Panc1 (cell line): ENCODE measurements around a stretch of chr1.

GRCh38 chr1:206922942-206923467, 1.3 kb upstream of the FCMR start:
- RRBS, 2 experiments = 57% methylated on average over 1 of the region's 7 CpGs; no CpG with 5 or more reads in 1 of the 2 experiments

DNA sequence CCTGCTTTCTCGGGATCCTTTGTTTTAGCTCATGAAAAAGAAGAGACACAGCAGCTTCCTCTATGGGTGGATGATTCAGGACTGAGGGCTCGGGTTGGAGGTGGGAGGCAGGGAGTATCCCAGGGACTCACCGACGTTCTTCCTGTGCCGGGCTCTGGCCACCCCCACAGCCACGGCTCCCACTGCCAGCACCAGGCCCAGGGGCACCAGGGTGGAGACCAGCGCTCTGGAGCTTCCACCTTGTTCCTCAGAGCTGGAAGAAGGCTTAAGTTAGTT, 10.5 kb upstream of the FCMR start:
- RRBS, 2 experiments = no CpG with 5 or more reads among the region's 7 CpGs

DNA sequence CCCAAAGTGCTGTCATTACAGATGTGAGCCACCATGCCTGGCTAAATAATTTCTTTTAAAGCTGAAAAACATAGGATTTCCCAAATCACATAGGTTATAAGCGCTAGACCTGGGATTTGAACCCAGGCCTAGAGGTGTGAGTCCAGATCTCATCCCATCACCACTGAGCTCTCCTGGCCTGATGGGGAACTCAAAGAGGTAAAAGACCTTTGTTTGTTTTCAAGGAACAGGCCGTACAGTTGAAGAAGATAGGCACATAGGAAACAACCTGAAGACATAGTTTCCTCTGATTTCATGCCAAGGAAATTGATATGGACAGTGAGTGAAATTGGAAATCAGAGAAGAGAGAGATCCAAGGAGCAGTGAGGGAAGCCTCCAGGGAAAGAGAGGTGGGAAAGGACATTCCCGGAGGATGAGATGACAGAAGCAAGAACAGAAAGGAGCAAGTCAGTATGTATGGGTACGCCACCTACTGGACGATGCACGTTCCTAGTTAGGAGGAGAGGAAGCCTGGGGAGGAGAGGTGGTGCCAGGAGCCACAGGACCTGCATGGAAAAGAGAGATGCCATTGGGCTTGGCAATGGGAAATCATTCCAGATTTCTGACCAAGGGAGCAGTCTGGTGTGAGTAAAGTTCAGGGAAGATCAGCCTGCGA, 27.7 kb downstream of the C1orf116 start:
- RRBS, 2 experiments = no CpG with 5 or more reads among the region's 7 CpGs

- RRBS, 2 experiments = no CpG with 5 or more reads among the region's 9 CpGs
These were observed 25.2 kb downstream of the C1orf116 start for GRCh38 chr1:207007122-207007910.

- RRBS, 2 experiments = no CpG with 5 or more reads among the region's 7 CpGs
These were observed 14.4 kb downstream of the C1orf116 start for GRCh38 chr1:207017965-207018700.

GRCh38 chr1:207029771-207030400, 2.7 kb downstream of the C1orf116 start:
- RRBS, 2 experiments = no CpG with 5 or more reads among the region's 4 CpGs

DNA sequence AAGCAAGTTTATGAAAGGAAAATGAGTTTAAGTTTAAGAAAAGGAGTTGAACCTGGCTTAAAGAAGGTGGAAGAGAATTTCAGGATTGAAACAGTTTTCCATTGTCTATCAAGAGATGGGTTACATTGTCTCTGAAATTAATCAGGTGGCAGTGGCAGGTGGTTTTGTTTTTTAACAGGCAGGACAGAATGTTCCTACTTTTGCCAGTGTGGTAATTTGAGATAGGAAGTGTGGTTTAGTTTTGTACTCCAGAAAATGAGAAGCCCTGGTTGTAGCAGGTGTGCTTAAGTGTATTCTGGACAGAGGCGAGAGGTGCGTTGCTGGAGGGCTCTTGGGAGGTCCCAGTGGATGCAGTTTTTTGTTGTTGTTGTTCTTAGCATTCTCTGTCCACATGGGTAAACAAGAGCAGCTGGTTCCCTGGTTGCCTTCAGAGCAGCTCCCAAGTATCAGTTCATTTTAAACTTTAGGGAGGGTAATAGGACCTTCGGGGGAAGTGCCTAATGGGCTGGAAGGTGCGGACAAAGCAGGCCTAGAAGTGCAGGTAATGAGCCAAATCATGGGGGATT, 5.8 kb downstream of the PFKFB2 start:
- RRBS, 2 experiments = no CpG with 5 or more reads among the region's 4 CpGs

DNA sequence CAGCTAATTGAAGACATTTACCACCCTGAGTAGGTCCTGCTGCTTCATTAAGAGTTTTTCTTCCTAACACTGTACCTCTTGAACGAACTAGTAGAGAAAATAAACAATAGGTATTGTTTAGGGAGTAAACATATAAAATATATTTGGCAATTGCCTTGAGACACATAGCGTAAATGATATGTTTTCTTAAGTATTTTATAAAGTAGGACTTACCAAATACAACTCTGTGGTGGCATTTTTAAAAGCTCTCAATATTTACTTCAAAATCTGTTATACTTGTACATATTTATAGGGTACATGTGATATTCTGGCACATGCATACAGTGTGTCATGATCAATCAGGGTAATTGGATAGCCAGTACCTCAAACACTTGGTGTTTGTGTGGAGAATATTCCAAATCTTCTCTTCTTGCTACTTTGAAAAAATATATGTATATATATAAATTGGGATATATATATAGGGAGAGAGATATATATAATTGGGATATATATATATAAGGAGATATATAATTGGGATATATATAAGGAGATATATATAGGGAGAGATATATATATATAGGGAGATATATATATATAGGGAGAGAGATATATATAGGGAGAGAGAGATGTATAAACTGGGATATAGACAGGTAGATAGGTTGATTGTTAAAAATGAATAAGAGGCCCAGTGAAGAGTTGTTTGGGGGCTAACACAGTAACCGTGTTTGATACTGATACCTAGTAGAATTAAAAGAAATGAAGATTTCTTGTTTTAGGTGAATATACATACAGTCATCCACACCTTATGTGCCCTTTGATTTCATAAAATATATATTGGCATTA, 1.4 kb downstream of the CD55 start:
- RRBS, 2 experiments = no CpG with 5 or more reads among the region's 3 CpGs

GRCh38 chr1:207333148-207334071, 11.9 kb downstream of the CD55 start:
- RRBS, 2 experiments = no CpG with 5 or more reads among the region's 4 CpGs

- RRBS, 2 experiments = no CpG with 5 or more reads among the region's 2 CpGs
These were observed 12.9 kb downstream of the CD55 start for GRCh38 chr1:207334235-207334864.

- RRBS, 2 experiments = no CpG with 5 or more reads among the region's 4 CpGs
These were observed 39.4 kb upstream of the CR2 start for GRCh38 chr1:207414574-207415212.

- RRBS, 2 experiments = no CpG with 5 or more reads among the region's 7 CpGs
These were observed 1.9 kb downstream of the CR1 start for GRCh38 chr1:207497817-207498381.

GRCh38 chr1:207750849-207751346, 956 bp upstream of the CD46 start:
- RRBS, 2 experiments = no CpG with 5 or more reads among the region's 5 CpGs

- RRBS, 2 experiments = no CpG with 5 or more reads among the region's 16 CpGs
These were observed 60.3 kb downstream of the CD46 start for GRCh38 chr1:207811849-207812865.

DNA sequence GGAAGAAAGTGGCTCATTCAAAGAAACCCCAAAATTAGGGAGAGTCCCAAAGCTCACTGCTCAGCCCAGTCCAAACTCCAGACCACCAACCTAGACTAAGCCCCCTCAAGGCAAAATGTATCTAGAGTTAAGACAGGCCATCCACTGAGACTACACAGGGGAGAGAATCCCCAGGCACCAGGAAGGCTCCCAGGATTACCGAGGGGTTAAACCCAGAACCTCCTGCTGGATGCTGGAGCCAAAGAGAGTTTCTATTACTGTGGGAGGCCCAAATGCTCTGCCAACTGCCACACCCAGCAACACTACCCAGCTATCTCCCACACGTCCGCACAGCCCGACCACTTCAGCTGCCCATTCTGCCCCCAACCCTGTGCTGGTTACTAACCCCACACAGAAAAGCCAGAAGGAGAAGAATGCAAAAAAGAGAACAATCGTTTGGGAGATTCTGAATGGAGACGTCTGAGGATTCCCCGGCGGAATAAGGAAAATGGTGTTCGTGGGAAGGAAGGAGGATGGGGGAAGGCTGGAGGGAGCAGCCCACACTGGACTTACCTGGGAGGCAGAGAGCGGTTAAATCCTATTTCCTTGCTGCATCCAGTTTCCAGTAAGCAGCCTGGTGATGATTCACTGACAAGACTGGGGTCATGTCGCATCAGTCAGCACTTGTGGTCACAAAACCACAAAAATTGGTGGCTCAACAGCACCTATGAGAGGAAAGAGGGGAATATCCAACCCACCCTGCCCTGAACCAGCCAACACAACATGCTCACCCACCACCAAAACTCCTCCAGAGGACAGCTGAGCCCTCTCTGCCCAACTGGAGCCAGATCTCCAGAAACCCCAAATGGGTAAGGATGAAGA, 63.8 kb downstream of the CD46 start:
- RRBS, 2 experiments = no CpG with 5 or more reads among the region's 11 CpGs

DNA sequence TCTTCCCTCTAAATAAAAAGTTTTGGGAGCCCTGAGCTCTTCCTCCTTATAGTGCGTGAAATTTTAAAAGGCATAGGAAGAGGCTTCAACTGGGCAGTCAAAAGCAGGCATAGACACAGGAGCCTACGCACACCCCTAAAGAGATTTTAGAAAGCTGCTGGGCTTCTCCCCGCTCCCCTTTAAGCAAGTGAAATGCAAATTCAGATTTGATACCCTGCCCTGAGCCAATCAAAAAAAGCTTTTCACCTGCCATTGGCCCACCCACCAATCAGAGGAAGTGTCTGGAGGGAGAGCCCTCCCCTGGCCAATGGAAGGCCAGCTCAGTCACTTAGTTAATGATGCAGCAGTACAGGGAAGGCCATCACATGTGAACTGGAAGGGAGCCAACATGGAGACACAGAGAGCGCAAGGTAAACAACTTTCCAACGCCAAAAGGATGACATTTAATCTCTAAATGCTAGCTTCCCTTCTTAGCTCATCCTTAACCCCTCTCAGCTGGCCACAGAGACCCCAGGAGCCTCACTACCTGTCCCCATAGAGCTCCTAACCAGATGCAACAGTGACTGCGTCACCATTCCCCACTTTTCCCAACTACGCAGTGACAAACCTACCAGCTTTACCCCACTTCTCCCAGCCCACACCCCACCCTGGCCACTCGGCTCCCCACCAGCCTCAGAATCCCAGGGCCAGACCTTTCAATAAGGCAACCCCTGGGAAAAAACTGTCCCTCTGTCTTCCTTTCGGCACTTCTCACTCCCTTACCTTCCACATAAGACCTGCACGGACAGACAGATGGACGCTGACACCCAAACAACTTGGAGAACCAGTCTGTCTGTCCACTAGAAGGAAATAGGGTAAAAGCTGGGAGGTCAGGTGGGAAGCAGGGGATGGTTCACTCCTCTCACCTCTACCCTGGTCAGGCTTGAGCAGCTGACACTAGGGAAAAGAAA, 71.0 kb downstream of the CD46 start:
- RRBS, 2 experiments = no CpG with 5 or more reads among the region's 11 CpGs

GRCh38 chr1:207925073-207925755, 14.3 kb upstream of the CD34 start:
- RRBS, 2 experiments = no CpG with 5 or more reads among the region's 11 CpGs

- RRBS, 2 experiments = no CpG with 5 or more reads among the region's 4 CpGs
These were observed 159.4 kb upstream of the CD34 start for GRCh38 chr1:208070144-208070976.

GRCh38 chr1:208094068-208094766, 150.0 kb downstream of the PLXNA2 start:
- RRBS, 2 experiments = no CpG with 5 or more reads among the region's 1 CpG

GRCh38 chr1:208158731-208159116, 85.5 kb downstream of the PLXNA2 start:
- RRBS, 2 experiments = no CpG with 5 or more reads among the region's 5 CpGs